ENCODE results near the genes MARCKSL1 and ZNF362.

- PRO-cap = no peak
Measured at GRCh38 chr1:31762197-31763233, 1.6 kb downstream of the ADGRB2 start.

- PRO-cap = no peak
Measured at GRCh38 chr1:31914470-31915700, 23.3 kb downstream of the PTP4A2 start.

GRCh38 chr1:31977302-31978141, 36.1 kb upstream of the KHDRBS1 start:
- PRO-cap = no peak

DNA sequence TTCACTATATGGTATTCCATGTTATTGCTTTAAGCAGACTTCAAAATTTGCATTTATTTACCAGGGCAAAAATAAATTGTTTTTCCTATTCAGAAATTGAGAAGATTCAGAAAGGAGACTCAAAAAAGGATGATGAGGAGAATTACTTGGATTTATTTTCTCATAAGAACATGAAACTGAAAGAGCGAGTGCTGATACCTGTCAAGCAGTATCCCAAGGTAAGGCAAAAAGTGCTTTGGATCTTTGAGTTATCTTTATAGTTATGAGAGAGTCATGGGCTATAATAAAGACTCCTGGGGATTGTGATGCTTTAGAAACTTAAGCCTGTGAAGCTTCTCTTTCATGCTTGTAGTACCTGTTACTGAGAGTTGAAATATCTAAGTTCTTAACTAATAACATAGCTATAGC, 16.5 kb downstream of the KHDRBS1 start:
- PRO-cap = no peak

DNA sequence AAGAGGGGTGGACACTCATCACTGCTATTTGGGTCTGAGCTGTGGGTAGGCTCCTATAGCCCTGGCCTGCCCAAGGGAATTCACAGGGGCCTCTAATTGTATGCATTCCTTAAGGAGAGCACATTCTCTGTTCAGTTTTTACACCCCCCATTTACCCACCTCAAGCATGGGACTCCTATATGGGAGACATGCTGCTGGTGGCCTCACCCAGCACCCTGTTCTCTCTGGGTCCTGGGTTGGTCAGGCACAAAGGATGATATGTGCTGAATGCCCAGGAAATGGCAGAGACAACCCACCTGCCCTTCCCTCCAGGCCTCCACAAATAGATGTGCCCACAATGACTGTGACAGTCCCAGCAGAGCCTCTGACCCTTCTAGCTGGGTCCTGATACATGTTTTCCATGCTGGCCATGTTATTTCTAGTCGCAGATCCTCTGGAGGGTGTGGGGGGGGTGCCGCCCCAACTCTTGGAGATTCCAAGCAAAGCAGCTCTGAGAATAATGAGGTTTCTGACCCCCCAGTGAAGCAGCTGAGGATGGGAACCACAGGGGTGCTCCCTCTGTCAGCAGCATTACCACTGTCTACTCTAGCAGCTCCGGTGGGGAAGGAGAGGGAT, 1.4 kb upstream of the CCDC28B start:
- PRO-cap = no peak

DNA sequence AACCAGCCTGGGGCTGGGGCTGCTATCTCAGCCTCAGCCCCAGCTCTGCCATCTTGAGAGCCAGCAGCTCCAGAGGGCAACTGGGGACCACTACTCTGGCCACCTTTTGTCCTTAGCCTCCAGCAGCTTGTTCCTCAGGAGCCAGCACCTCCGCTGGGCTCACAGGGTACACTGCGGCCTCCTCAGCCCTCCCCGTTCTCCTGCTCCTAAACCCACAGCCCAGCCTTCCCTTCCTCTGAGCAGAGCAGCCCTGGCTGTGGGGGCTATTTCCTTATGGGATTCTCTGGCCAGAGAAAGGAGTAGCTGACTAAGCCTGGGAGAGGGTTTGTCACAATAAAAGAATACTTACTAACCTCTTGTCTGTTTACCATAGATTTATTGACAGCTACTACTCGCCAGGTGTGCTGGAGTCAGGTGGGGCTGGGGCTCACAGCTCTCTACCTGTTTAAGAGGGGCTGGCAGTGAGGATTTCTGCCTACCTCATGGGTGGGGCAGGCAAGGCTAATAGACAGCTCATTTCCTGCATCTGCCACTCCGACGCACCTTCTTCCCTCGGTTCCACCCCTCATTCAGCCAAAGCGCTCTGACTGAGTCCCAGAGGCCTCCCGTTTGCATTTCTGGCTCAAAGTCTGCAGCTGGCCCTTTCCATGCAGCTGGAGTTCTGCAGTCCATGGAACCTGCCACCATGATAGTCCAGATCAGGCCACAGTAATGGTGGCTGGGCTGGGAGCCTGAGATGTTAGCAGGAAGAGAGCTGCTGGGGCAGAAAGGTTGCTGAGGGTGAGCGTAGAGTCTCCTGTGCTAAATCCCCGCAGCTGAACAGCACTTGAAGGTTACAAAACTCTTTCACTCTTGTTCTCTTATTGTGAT, 6.1 kb downstream of the TMEM234 start:
- PRO-cap = bidirectional peak, plus-strand start at position 532 of the sequence, minus-strand start at position 202 of the sequence; unidirectional peak, plus-strand start at position 576 of the sequence; unidirectional peak, plus-strand start at position 625 of the sequence

GRCh38 chr1:32254956-32256033, 4.2 kb downstream of the LCK start:
- PRO-cap = bidirectional peak, plus-strand start at chr1:32255561, minus-strand start at chr1:32255472

DNA sequence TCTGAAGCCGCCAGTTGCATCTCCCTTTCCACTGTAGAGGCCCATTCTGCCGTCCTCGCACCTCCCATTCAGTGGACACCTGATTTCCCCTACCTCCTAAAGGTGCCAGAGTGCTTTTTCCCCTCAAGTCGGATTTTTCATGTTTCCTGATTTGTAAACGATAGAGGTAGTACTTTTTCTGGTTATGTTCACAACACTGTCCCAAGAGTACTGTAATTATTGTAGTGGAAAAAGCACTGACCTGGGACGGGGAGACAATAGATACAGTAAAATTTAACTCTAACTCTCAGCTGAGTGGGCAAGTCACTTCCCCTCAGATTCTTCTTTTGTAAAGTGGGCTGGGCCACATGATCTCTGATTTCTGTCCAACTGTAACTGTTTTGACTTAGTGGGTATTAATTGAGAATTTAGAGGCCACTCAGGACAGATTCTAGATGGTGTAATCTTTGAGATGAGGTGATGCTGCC, 19.2 kb downstream of the MARCKSL1 start:
- PRO-cap = unidirectional peak, minus-strand start at position 141 of the sequence

- PRO-cap = no peak
Measured at GRCh38 chr1:32332026-32333057, 3.7 kb downstream of the MARCKSL1 start.

GRCh38 chr1:32335782-32336672, at the start of gene MARCKSL1:
Gene MARCKSL1, minus strand, starts transcription at chr1:32336233.
- PRO-cap = bidirectional peak, plus-strand start at chr1:32336411, minus-strand start at chr1:32336230

DNA sequence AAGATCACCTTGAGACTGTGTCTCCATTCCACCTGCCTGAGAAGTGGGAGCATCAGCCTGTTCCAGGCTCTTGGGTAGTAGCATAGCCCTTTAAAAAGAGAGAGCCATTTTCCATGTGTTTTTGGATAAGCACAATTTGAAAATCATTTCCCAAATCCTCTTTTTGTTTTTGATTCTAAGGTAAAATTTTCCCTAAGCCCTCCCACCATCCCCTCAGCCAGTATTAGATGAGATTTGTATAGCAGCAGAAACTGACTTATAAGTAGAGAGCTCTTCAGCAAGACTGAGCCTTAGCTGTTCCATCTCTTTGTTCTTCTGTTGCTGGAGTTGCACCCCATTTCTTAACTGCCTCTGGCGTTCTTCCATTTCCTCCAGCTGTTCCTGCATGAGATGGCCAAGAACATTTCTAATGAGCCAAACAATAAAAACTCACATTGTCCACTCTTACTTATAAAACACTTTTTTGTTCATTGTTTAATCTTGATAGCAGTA, 18.5 kb downstream of the SYNC start:
- PRO-cap = no peak

GRCh38 chr1:32801349-32801812, 15.8 kb downstream of the YARS1 start:
- PRO-cap = no peak

DNA sequence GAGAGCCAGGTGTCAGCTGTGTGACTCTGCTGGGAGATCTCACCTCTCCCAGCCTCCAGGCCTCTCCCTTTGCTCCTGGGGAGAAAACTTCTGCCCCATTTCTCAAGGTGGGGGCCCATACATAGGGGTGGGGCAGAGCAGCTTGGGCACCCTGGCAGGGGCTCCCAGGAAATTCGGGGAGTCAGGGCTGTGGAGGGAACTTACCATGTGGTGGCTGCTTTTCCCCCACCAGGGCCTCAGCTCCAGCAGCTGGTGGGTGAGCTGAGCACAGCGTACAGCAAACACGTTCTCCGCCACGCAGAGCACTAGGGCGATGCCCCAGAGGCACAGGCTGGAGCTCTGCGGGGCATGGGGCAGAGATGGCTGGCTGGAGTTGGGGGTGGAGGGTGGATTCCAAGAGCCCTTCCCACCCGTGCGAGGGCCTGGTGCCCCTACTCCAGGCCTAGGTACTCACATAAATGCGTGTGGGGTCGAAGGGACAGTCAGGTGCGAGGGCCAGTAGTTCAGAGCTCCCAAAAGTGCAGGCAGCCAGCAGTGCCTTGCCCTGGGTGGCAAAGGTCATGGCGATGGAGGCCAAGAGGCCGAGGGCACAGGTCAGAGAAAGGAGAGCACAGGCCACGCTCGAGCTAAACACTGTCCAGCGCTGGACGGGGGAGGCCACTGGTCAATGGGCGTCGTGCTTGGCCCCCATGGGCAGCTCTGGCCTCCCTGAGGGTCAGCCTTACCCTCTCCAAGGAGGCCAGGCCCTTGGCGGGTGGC, 5.9 kb downstream of the TMEM54 start:
- PRO-cap = no peak

GRCh38 chr1:32929117-32929466, 27.9 kb upstream of the TMEM54 start:
- PRO-cap = no peak

GRCh38 chr1:33000651-33001123, 36.0 kb downstream of the AK2 start:
- PRO-cap = no peak

- PRO-cap = bidirectional peak, plus-strand start at chr1:33099546, minus-strand start at chr1:33099535
Measured at GRCh38 chr1:33099200-33099926, 18.4 kb downstream of the AZIN2 start.

DNA sequence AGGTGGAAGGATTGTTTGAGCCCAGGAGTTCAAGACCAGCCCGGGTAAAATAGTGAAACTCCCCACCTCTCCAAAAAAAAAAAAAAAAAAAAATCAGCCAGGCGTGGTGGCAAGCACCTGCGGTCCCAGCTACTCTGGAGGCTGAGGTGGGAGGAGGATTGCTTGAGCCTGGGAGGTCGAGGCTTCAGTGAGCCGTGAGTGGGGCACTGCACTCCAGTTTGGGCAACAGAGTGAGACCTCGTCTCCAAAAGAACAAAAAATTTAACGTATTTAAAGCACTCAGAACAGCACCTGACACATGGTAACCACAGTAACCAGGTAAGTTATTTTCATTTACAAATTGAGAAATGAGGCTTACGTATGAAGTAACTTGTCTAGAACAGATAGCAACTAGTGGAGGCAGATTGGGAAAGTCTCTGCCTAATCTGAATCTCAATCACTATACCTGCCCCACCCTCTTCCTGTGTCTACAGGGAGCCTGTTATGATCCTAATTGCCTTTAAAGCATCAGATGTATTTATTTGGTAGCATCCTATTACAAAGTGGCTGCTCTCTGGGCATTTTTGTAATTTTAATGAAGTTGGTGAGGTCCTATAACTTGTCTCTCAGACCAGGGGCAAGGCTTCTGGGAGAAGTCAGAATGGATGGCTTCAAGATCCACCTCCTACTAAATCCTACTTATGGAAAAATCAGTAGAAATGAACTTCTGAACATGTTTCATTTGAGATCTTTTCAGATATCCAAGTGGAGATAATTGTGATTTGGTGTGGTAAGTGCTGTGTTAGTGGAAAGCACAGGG, 47.4 kb downstream of the AZIN2 start:
- PRO-cap = unidirectional peak, minus-strand start at position 246 of the sequence

- PRO-cap = no peak
Measured at GRCh38 chr1:33146483-33147234, 35.2 kb downstream of the TRIM62 start.

DNA sequence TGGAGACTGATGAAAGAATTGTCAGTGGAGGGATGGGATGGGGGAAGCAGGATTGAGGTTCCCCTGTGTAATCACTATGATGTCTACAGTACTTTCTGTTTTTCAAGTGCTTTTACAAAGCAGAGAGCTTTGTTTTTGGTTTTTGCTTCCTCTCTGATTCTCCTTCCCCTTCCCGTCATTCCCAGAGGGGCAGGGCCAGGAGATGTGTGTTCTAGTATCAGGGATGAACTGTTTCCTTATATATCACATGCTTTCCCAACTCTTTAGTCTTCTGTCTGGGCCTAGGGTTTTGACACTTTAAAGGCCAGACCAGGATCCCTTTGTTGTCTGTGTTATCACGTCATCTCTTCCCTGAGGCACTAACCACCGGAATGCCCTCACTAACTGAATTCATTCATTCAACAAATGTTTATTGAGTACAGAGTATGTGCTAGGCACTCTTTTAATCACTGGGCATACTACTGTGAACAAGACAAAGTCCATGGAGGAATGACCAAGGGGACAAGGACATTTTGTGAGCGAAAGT, 12.2 kb upstream of the ZNF362 start:
- PRO-cap = no peak

DNA sequence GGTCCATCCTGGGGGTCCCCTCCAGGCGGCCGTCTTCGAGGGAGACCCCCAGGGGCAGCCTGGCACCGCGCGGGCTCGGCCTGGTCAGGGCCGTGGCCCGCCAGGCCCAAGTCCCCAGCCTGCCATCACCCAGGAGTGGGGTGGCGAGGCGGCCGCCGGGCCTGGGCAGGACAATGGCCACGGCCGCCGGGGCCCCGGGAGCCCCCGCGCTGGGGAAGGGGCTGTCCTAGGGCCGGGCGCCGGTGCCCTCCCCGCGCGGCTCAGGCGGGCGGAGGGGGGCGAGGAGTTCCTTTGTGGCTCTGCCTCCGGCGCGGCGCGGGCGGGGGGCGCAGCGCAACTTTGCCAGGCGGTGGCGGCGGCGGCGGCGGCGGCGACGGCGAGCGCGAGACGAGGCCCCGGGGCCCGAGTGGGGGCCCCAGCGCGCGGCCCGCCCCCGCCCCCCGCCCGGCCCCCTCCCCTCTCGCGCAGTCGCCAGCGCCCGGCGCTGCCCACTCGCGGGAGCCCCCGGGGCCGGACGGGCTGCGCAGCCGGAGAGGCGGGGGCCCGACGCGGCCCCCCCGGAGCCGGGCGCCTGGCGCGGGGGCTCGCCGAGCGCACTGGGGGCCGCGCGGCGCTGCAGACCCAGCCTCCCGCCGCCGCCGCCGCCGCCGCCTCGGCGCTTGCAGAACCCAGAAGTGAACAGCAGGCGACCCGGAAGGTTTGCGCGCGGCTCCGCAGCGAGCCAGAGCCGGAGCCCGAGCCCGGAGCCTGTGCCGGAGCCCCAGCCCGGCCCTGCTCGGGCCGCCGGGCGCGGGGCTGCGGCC, at the start of gene ZNF362:
ZNF362 (plus strand) TSS at position 671 of the 803 bp plus-strand sequence.
- PRO-cap = bidirectional peak, plus-strand start at position 491 of the sequence, minus-strand start at position 408 of the sequence; bidirectional peak, plus-strand start at position 671 of the sequence, minus-strand start at position 676 of the sequence